Measurements from ENCODE around the genes EXOC3L2, CKM, ERCC1, DMPK, FOXA3, NANOS2 and NOVA2.

DNA sequence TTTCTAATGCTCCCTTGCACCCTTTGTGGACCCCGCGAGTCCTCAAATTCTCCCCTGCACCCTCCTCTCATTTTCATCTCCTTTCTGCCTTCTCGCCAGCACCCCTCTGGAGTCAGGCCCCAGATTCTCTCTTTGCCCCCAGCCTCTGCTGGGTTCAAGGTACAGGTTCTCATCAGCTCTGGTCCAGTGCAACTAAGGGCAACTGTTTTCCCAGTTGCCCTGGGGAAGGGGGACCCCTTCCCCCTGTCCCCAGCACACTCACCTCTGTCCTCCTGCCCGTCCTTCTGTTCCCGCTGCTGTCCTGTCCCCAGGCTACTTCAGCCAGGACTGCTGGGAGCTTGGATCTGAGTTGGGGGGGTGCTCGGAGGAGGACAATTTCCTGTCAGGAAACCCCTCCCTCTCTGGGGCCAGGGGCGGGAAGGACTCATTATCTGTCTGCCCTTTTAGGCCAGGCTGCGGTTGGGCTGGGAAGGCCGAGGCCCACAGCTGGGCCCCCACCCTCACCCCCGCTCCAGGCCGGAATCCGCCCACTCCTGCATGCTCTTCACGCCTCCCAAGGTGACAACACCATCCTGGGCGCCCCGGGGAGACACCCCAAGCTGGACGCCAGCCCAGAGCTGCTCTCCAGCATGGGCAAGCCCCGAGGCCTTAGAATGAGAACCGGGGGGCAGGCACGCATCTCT lies at the start of gene EXOC3L2:
TSS of gene EXOC3L2 (minus strand) at position 329 of the 683 bp plus-strand sequence.
- PRO-cap: no peak
- RAMPAGE, long total RNA: no peak

DNA sequence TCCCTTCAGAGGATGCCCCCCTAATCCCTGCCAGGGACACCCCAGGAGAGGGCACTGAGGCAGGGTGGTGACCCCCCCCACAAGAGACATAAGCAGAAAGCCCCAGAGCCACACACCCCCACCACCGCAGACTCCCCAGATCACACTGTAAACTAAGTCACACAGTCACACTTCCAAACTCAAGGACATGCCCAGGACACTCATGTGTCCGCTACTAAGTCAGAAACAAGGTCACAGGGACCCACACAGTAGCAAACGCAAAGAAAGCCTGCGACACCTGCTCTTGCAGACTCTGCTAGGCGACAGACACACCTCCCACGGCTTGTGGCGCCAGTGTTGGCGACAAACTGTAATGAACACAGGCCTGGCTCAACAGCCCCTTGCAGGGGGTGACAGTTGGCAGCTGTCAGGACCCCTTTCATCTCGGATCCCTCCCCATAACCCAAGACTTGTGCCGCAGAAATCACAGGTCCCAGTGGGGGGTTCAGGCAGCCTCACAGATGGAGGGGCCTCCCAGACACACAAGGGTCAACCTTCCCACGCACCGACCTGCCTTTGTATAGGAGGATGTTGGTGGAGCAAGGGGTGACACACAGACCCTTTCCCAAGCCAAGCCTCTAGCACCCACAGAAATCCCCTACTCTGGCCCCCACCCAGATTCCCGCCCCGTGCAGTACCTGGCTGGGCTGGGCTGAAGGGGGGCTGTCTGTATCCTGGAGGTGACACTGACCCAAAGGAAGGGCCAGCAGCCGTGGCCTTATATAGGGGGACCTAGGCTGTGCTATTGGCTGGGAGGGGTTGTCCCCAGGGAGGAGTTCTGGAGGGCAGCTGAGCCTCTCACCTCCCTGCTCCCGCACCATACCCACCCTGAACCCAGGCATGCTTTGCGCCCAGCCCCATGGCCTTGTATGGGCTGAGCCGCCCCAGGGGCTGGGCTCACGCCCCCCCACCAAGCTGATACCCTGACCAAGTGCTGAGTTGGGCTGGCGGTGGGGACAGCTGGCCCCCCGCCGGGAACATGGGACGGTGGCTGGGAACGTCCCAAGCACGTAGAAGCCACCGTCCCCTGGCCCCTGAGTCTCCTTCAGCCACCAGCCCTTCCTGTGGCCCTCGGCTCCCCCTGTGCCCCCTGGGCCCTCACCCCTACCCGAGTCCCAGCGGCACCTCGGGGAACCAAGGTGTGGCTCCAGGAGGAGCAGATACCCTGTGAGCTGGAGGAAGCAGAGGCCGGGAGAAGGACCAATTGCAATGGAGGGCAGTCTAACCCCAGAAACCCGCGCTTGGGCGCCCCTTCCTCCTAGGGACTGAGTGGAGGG lies at the start of gene CKM:
TSS of gene CKM (minus strand) at position 732 of the 1,316 bp plus-strand sequence.
- PRO-cap: no peak
- RAMPAGE, long total RNA: no peak

- PRO-cap: no peak
- RAMPAGE, long total RNA: no peak
Observed at GRCh38 chr19:45323460-45324237, 974 bp upstream of the CKM start.

DNA sequence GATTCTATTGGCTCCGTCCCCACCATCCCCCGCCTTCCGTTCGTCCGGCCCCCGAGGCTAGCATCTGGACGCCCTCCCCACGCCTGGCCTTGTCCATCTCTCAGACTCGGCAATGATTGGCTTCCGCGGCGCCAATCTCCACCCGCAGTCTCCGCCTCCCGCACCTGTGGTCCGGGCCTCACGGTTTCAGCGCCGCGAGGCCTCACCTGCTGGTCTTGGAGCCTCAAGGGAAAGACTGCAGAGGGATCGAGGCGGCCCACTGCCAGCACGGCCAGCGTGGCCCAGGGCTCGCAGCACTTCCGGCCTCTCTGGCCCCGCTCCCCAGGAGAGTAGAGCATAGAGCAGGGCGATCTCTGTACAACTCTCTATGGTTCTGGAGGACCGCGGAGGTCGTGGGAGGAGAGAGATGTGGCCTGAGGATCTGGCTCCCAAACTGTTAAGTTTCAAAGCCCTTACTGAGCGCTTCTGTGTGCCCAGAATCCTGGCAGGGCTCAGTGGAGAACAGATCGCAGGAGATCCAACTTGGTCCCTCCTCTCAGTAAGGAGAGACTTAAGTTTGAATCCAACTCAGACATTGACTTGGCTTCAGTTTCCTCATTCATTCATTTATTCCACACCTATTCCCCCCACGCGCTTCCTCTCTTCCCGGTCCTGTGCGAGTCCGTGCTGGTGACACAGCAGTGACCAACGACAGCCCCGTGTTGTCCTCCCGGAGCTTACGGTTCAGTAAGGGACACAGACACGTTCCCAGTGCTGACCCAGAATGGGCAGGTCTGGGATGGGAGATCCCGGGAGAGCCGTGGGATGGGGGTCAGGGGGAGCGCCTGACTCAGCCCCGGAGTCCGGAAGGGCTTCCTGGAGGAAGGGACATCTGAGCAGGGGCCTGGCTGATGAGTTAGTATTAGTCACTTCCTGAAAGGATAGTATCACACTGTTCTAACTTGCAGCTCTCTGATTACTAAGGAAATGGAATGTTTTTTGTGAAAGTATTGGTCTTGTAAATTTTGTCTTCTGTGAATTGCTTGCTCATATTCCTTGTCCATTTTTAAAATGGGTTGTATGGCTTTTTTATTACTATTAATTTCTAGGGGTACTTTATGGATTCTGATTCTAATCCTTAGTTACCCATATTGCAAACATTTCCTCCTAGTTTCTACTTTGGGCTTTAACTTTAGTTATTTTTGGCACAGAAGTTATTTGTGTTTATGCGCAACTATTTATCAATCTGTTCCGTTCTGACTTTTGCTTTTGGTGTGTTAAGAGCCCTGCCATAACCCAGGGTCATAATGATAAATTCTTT lies at the start of gene ERCC1:
TSS of gene ERCC1 (minus strand) at position 301 of the 1,300 bp plus-strand sequence.
- PRO-cap: no peak
- RAMPAGE, long total RNA: no peak

- PRO-cap: no peak
- RAMPAGE, long total RNA: no peak
Observed at GRCh38 chr19:45446995-45447462, 20.8 kb upstream of the FOSB start.

DNA sequence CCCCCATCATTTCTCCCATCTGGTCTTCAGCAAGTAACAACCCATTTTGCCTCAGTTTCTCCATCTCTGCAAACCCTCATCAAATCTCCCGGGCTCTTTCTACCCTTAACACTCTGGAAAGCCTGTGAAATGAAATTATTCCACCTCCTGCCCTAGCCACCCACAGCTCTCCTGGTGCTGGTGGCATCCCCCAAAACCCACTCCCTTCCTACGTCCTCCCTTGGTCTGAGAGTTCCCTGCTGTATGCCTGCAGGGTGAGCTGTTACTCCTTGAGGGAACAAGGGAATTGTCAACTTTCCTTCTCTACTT lies 3.7 kb downstream of the FOSB start:
- PRO-cap: no peak
- RAMPAGE, long total RNA: no peak

DNA sequence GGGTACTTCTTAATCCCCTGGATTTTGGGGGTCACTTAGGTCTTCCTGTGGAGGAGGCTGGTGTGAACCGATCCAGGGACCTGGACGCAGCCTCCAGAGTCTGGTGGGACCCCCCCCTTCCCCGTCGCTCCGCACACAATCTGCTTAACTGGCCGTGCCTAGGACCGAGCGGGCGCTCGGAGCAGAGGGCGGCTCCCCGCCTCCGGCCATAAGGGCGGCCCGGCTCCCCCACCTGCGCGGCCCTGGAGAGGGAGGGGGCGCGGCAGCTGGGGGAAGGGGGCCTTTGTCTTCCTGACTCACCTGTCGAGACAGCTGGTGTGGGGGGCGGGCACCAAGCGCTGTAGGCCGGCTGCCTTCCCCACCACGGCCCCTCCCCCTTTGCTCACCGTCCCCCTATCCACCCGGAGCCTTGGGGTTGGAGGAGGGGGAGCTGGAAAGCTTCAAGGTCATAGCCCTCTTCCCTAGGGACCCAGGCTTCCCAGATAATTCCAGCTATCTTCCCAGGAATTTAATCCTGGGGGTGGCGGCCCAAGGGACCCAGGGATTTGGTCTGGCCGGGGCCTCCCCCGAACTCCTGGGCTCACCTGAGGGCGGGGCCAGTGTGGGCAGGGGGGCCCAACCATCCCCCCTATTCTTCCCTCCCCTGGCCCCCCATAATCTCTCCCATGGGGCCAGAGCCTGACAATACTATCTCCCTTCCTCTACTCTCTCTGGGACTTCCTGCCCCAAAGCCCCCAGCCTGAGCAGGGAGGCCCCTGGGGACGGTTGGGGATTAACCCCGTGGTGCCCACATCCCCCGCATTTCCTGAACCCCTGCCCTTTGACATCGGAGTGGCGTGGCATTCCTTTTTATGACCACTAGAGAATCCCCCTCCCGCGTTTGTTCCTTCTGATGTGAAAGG lies 1.3 kb downstream of the VASP start:
- PRO-cap: no peak
- RAMPAGE, long total RNA: no peak

DNA sequence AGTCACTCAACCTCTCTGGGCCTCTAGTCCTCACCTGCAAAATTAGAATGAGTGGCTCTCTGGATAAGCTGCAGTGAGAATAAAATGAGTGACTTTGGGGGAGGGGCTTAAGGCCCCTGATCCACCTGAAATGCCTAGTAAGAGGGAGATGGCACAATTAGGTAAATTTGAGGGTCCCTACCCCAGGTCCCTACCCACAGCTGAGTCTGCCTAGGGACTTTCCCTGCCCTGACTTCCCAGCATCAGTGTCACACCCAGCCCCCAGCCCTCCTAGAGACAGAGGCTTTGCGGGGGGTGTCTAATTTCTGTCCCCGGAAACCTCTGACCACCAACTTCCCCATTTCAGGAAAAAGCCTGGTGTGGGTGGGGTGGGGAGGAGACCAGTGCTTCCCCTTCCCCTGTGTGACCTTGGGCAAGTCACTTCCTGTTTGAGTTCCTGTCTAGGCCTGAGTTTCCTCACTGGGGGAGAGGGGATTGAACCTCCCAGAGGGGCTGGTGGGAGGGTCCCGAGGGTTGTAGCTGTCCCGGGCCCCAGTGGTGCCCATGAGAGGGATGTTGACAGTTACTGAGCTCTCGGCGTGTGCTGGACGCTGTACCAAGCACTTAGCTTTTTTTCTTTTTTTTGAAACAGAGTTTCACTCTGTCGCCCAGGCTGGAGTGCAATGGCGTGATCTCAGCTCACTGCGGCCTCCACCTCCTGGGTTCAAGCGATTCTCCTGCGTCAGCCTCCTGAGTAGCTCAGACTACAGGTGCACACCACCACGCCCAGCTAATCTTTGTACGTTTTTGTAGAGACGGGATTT lies 7.9 kb downstream of the VASP start:
- PRO-cap: no peak
- RAMPAGE, long total RNA: no peak

DNA sequence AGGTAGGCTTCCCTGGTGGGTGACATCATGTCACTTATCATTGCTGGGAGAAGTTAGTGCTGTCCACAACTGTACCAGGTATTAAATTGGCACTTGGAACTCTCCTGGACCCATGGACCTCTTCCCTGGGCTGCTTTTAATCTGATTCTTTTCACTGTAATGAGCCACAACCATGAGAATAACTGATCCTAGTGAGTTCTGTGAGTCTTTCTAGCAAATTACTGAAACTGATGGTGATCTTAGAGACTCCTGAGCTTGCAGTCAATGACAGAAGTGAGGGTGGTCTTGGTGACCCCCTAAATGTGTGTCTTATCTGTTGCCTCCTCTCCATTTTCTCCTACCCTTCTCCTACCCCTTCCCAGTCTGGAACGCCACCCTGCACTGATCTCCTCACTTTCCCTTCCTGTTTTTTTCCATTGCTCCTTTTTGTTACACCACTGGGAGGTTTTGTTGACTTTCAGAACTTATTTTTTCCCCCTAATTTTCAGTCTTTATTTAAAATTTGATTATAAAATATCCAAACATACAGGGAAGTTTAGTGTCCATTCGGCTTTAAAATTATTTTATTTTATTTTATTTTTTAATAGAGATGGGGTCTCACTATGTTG lies 25.0 kb downstream of the VASP start:
- PRO-cap: no peak
- RAMPAGE, long total RNA: no peak

- PRO-cap: no peak
- RAMPAGE, long total RNA: no peak
Observed at GRCh38 chr19:45600812-45601992, 810 bp downstream of the GPR4 start.

DNA sequence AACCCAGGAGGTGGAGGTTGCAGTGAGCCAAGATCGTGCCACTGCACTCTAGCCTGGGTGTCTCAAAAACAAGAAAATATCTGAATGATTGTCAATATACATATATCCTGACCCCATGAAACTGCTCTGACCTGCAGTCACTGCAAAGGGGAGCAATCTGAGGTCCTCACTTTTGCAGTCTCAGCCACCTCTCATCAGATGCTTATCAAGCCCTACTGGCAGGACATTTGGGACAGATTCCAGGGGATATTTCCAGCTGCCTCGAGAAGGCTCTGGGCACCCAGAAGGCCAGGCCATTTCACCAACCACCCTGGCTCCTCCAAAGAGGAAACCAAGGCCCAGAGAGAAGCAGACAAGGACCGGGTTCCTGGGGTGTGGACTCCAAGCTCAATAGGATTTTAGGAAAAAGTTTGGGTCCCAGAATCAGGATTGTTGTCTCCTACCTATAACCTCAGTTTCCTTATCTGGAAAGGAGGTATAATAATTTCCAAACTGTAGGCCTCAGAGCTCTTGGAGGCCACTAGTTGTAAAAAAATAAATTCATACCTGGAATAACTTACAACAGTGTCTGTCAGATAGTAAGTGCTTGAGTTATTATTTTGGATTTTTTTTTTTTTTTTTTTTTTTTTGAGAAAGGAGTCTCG lies 2.2 kb downstream of the EML2 start:
- PRO-cap: no peak
- RAMPAGE, long total RNA: no peak

DNA sequence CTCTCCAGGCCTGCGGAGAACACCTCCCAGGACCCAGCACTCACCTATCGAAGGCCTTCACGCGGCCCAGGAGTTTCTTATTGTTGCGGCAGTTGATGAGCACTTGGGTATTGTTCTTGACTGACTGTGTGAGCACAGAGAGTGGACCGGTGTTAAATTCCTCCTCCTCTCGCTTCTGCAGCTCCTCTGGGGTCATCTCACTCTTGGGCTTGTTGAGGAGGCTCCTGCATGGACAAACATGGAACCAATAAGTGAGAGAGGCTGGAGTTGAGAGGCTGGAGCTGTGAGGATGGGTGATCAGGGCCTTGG lies 3.5 kb downstream of the SNRPD2 start:
- PRO-cap: no peak
- RAMPAGE, long total RNA: no peak

GRCh38 chr19:45769523-45770141 lies 580 bp upstream of the SIX5 start:
- PRO-cap: no peak
- RAMPAGE, long total RNA: no peak

DNA sequence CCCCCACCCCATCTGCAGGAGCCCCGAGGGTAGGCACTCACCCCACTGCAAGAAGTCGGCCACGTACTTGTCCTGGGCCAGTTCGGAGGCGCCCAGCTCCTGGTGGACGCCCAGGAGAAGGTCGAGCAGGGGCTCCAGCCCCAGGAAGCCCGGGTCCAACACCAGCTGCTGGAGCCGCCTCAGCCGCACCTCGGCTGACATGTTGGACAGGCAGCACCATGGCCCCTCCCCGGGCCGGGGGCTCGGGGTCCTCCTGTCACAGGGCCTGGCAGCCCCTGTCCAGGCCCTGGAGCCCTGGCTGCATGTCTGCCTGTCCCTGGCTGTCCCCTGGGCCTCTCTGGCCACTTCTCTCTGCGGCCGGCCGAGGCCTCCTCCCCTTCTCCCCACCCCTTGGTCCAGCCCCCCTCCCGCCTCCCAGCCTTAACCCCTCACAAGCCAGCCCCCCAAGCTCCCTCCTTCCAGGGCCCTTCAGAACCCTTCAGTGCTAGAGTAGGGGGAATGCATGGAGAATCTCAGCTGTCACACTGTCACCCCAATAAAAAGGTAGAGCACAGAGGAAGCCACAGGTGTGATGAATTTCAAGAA lies at the start of gene DMPK:
TSS of gene DMPK (minus strand) at position 339 of the 585 bp plus-strand sequence.
- PRO-cap: no peak
- RAMPAGE, long total RNA: no peak

GRCh38 chr19:45782737-45783015 lies 386 bp upstream of the DMPK start:
- PRO-cap: no peak
- RAMPAGE, long total RNA: no peak

DNA sequence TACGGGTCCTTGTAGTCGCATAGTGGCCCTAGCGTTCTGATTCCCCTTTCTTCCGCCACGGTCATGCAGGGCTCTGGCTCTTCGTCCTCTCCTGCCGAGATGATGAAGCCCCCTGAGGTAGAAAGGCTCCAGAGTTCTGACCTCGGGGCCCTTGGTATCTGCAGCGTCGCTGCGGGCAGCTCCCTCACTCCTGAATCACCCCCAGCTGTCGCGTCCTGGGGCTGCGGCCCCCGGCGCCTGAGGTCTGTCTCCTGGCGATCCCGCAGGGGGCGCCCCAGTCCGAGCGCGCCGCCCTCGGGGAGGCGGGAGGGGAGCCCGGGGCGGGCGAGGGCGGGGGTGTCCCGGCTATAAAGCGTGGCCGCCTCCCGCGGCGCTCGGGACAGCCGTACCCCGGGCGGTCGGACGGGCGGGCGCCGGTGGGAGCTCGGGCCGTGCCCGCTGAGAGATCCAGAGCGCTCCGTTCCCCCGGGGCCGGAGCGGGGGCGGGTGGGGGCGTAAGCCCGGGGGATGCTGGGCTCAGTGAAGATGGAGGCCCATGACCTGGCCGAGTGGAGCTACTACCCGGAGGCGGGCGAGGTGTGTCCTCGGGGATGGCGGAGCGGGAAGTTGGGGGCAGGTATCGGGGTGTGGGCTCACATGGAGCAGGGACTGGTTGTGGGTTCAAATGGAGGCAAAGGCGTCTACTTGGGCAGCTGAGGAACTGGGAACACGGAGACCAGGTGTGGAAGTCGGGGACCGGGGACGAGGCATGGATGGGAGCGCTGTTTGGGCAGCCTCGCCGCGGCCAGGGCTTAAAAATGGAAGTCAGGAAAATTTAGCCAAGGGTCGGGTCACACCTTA lies at the start of gene FOXA3:
TSS of gene FOXA3 (plus strand) at position 377 of the 840 bp plus-strand sequence.
- PRO-cap: no peak
- RAMPAGE, long total RNA: no peak

DNA sequence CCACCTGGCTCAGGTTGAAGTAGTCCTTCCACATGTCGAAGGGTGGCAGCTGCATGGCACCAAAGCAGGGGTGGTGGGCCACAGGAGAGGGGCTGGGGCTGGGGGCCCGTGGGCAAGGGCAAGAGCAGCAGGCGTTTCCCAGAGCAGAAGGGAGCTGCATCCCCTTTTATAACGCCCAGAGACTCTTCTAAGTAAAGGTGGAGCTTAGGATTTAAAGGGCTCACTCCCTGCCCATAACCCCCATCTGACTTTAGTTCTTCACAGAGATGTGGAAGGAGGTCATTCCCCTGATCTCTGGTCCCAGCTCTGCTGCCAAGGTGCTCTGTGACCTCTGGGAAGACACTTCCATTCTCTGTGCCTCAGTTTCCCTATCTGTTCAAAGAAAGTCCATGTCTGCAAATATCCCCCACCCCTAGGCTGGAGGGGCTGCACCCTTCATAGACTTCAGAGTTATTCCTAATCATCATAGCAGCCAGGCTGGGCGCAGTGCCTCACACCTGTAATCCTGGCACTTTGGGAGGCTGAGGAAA lies at the start of gene NANOS2:
TSS of gene NANOS2 (minus strand) at position 140 of the 530 bp plus-strand sequence.
- PRO-cap: no peak
- RAMPAGE, long total RNA: no peak

DNA sequence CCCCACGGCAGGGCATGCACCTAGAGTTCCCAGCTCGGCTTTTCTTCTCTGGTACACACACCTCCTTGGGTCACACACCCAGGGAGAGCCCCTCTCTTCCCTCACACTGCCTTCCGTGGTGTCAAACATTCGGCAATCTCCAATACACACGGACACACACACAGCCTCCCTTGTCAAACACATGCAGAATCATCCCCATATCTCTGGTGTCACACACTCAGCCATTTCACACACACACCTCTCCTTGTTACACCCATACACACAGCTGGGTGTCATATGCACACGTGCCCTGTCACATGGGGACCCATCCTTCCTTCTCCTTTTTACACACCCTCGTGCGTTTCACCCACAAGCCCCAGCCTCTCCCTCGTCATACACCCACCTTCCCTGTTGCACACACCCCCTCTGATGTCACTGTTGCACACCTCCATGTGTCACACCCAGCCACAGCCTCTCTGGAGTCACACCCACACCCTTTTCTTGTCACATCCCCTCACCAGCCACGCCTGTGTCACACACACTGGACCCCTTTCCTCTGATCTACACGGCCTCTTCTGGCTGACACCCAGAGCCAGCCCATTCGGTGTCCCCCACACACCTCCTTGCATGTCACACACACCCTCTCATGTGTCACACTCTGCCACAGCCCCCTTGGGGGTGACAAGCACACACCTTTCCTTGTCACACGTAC lies 1.7 kb downstream of the NOVA2 start:
- PRO-cap: no peak
- RAMPAGE, long total RNA: no peak

GRCh38 chr19:45973268-45974448 lies at the start of gene NOVA2:
NOVA2 (minus strand) TSS chr19:45973865.
- PRO-cap: no peak
- RAMPAGE, long total RNA: no peak

GRCh38 chr19:45999295-46000506 lies 4.4 kb downstream of the CCDC61 start:
- PRO-cap: no peak
- RAMPAGE, long total RNA: no peak